Endometrial microvascular endothelial cells (primary cell): Measurements from ENCODE around the genes ADIPOR1 and CHIT1.

DNA sequence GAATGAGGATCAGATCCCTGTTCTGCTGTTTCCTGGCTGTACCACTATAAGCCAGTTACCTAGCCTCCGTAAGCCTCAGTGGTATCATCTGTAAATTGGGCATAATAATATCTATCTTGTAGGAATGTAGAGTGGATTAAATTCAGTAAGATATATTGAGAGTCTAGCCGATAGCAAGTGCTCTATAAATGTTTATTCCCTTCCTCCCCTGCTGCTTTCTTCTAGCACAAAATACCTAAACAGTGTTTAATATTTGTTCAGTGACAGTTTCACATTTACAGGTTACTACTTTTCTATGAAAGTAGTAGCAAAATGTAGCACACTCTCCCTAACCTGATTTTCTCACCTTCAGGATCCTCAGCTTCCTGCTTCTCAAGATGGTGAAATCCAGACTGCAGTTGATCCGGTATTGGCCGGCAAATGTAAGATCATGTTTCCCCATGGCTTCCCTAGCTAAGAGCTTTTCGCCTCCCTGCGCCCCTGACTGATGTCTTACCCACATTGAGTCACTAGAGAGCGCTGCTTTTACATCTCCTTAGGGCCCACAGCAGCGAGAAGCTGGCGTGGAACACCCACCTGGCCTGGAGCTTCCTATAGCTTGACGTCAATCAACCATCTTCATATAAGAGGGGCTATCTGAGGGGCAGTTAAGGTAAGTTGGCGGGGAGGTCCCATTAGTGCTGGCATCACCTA is 5.8 kb downstream of the PTPN7 start:
- RAMPAGE, long total RNA: no peak

GRCh38 chr1:202162680-202163218 is 2.3 kb upstream of the PTPN7 start:
- RAMPAGE, long total RNA: no peak

DNA sequence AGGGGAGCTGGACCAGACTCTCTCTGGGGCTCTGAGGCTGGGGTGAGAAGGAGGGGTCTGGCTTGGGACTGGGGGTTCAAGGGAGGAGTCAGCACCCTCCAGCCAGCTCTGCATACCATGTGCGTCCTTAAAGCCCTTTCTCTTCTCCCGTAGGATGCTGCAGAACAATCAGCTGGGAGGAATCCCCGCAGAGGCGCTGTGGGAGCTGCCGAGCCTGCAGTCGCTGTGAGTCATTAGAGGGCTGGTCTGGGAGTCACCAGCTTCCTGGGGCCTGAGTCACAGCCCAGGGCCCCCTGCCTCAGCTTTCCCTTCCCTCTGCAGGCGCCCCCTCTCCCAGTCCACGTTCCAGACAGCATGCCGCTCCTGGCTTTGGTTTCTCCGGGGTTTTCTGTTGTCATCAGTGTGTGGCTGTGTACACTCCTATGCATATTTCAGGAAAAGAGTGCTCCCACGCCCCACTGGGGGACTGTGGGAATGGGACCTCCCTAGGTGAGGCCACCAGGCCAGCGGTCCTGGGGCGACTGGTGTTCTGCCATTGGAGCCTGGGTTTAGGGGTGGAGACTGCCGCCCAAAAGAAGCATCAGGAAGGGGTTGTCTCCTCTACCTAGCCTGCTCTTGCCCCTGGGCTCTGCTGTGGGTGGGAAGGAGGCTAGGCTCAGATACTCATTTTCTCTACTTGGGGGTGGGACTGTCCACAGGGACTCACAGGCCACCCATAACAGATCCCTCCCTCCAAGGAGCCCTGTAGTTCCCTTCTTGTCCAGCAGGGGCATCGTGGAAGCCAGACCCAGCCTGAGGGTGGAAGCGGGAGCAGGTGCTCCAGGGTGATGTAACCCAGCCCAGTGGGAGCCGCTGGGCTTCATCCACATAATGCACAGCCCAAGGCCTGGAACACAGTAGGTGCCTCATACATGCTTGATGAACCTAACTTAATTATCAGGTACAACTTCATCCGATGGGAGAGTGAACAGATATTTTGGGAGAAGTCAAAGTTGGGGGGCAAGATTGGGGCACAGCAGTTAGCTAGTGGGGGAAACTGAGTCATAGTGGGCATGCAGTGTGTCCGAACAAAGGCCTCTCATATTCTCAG is 42.5 kb downstream of the LGR6 start:
- RAMPAGE, long total RNA: no peak

DNA sequence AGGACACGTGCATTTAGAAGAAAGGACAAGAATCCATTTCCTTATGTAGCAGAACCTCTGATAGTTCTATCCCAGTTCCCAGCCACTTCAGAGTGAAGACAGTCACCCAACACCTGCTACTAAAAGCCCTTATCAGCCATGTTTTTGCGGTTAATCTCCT is 113.8 kb downstream of the PPP1R12B start:
- RAMPAGE, long total RNA: no peak

GRCh38 chr1:202552558-202553018 is 157.7 kb downstream of the SYT2 start:
- RAMPAGE, long total RNA: no peak

GRCh38 chr1:202643181-202644129 is 66.8 kb downstream of the SYT2 start:
- RAMPAGE, long total RNA: no peak

- RAMPAGE, long total RNA: no peak
These were observed 45.6 kb downstream of the KDM5B start for GRCh38 chr1:202762643-202763042.

GRCh38 chr1:202957386-202958680 is at the start of gene ADIPOR1:
Gene ADIPOR1, minus strand, starts transcription at chr1:202958312.
- RAMPAGE, long total RNA: start-site peak on the minus strand at chr1:202958249-202958294, 599 and 1,131 reads in 2 replicates

DNA sequence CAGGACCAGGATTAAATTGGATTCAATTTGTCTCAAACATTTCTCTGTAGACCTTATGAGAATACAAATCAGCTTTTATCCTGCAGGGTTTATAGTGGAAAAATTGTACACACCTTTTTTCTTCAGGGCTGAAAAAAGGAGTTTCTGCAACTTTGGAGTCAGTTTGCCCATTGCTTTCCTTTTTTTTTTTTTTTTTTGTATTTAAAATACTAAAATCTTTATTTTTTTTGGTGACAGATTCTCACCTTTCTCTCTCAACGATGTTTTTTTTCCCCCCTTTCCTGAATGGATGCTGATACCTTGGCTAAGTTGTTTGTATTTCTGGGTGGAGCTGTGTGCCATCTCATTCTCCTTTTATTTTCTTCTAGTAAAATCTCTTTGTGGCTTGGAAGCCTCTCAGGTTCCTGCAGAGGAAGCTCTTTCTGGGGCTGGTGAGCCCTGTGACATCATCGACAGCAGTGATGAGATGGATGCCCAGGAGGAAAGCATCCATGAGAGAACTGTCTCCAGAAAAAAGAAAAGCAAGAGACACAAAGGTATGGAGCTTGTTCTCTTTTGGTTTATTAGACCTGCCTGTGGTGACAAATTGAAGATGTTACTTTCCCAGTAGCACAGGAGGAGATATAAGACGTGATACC is 1.2 kb downstream of the TMEM183A start:
- RAMPAGE, long total RNA: no peak

DNA sequence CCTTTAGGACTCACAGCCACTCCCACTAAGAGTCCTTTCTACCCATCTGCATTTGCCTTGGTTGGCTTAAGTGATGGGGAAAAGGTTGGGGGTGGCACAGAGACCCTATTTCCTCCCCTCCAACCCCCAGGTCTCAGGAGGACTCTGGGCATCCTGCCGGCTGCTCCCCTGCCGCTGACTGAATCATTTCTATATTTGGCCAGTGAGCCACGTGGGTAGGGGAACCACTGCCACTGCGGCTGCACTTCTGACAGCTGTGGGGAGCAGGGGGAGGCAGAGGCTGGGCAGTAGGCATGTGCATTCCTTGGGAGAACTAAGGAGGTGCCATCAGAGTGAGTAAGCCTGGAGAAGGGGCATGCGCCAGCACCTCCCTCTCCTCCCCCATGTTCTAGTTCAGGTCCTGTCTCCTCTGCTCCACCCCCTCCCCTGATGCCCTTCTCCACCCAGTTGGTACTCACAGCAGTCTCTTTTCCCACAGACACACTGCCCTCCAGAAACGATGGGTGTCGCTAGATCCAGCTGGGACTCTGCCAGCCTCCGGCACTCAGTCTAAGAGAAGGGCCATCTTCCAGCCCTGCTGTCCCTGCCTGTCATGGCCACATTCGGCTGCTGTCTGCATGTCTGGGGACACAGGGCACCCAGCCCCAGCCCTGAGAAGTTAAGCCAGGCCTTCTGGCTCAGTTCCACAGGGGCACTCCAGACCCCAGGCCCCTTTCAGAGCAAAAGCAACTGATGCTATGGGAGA is 12.0 kb downstream of the PPFIA4 start:
- RAMPAGE, long total RNA: no peak

- RAMPAGE, long total RNA: no peak
These were observed 16.0 kb upstream of the CHI3L1 start for GRCh38 chr1:203202365-203203040.

GRCh38 chr1:203229419-203230011 is at the start of gene CHIT1:
Gene CHIT1, minus strand, starts transcription at chr1:203229673.
- RAMPAGE, long total RNA: no peak

GRCh38 chr1:203406513-203407099 is 55.7 kb upstream of the FMOD start:
- RAMPAGE, long total RNA: no peak

- RAMPAGE, long total RNA: no peak
These were observed 2.6 kb downstream of the PRELP start for GRCh38 chr1:203478200-203478618.

DNA sequence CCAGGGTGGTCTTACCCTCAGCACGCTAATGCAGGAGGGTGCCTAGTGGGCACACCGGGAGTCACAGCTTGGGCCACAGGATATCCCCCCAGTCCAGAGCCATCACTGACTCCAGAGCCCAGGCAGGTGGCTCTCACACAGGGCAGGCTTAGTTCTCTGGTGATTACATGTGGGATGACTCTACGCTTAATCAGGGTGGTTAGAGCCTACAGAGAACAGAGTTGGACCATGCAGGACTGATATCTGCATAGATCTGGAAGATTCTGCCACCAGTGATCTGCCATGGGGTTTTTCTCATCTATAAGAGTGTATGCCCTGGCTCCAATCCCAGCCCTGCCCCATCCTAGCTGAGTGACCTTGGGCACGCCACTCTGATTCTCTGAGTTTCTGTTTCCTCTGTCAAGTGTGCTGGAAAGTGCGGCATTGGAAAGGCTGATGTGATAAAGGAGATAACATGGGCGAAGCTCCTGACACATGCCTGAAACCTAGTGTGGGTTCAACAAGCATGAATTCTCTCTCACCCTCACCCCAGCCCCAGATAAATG is 27.3 kb downstream of the OPTC start:
- RAMPAGE, long total RNA: no peak

GRCh38 chr1:203636309-203636912 is 9.8 kb downstream of the ATP2B4 start:
- RAMPAGE, long total RNA: no peak

GRCh38 chr1:203740650-203741627 is 24.0 kb upstream of the LAX1 start:
- RAMPAGE, long total RNA: no peak

DNA sequence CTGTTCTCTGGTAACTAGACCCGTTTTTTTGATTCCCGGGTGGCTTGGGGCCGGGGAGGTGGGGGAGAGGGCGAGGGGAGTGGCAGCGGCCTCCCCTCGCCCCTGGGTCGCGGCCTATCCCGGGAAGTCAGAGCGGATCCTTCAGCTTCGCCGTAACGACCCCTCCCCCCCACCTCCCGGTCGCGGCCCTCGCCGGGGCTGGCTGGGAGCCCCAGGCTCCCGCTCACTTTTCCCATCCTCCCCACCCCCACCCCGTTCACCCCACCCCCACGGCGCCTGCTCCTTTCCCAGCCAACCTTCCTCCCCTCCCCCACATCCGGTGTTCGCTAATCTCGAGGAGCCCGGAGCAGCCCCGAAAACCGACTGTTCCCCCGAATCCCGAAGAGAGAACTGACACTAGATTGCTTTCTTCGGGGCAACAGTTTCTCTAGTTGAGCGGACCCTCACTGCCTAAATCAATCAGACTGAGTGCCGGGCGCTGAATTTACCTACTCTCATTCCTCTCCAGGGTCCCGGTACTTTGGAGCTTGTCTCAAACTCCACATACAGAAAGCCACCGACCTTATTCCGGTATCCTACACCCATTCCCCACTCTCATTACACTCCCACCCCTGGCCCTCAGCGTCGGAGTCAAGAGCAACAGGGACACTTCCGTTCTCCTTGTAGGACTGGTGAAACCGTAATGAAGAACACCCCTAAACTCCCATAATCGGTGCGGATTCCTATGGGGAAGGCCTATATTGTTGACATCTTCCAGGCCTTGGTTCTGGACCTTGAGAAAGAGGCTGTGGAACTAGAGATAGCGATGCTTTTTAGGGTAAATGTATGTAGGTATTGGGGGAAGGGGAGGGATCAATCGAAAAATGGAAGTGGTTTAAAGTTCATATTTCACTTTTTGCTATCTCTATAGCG is 618 bp downstream of the ZBED6 start:
- RAMPAGE, long total RNA: no peak

GRCh38 chr1:203802155-203803061 is 7.0 kb downstream of the ZBED6 start:
- RAMPAGE, long total RNA: no peak

GRCh38 chr1:204084013-204085156 is 11.5 kb downstream of the SOX13 start:
- RAMPAGE, long total RNA: no peak